Right ventricle myocardium (tissue), 1 donor: ENCODE measurements around a stretch of chr13.

DNA sequence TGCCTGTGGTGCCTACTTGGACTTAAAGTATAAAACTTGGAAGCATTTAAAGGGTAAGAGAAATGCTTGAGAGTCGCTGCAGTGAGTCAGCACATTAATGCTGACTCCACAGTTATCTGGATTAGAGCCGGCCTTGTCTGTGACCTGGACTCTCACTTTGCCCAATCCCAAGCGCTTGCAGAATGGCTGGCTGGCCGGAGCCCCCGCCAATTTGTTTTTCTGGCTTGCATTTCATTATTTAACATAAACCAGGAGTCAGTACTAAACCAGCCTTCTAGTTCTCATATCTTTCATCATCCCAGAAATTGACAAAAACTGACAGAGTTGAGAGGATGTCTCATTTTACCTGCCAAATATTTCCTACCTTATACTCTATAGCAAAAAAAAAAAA lies 304.9 kb upstream of the TPP2 start:
- PRO-cap, 2 experiments, result no peak in any of the 2 experiments

GRCh38 chr13:102481630-102481960 lies 115.2 kb upstream of the TPP2 start:
- PRO-cap, 2 experiments, result no peak in any of the 2 experiments

DNA sequence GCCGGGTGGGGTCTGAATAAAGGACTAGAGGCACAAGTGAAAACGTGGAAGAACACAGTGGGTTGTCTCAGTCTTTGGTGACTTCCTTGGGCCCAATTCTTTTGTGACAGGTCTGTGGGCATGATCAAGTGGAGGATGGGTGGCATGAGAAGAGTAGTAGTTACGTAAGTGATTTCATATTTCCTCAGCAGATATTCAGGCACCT lies 2.6 kb downstream of the TPP2 start:
- PRO-cap, 2 experiments, result no peak in any of the 2 experiments

DNA sequence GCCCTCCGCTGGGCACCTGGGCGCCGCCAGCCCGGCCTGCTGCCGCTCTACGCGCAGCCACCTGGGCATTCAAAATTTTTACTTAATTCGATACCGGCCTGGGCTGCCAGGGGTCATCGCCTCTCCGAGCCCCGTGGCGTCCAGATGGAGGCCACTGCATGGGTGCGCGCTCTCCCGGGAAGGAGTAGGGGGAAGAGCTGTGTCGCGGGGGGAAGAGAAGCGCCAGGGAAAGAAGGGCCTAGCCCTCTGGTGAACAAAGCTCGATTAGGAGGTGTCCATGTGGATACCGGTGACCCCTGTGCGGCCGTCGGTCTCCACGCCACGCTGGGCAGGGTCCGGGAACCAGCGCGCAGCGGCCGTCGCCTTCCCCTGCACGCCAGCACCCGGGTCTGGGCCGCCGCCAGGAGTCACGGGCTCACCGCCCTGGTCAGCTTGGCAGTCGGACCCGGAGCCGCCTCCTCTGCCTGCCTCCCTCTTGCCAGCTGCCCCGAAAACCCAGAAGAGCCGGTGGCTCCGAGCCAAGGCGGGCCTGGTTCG lies 731 bp downstream of the BIVM start:
- PRO-cap, 2 experiments, result no peak in any of the 2 experiments

DNA sequence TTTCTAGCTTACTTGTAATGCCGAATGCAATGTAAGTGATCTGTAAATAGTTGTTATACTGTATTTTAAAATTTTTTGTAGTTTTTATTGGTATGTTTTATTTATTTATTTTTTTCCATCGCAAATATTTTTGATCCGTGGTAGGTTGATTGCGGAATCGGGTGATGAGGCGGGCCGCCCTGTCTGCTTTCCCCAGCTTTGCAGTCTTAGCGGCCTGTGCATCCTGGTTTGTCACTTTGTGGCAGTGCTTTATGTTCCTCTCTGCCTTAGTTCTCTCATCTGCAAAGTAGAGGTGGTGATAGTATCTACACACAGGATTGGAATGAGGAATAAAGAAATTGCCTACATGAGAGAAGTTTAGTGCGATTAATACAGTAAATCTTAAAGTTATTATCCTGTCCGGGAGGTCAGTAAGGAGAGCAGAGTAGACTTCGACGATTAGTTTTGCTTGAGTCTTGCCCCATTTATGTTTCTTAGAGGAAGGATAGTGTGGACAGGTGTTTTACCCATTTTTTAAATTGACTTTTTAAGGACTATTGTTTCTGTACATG lies 890 bp downstream of the ERCC5 start:
- PRO-cap, 2 experiments, result no peak in any of the 2 experiments

DNA sequence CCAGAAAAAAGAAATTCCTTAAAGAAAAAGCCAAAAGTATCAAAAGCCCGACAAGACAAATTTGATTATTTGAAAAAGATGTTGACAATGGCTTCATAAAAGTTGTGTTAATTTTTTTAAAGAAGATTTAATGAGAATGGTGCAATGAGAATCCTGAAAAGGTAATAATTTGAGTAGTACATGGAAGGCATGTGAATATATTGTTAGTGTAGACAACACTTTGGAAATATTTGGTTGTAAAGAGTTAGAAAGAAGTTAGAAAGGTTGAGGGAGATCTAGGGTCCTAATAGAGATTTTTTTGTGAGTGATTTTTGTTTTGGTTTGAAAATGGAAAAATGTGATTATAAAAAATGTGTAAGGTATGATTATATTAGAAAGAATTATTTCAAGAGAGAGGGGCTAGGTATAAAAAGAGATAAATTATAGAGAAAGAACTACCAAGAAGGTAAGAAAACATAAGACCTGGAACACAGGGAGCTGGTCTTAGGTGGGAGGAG lies 643.3 kb upstream of the DAOA start:
- PRO-cap, 2 experiments, result no peak in any of the 2 experiments

DNA sequence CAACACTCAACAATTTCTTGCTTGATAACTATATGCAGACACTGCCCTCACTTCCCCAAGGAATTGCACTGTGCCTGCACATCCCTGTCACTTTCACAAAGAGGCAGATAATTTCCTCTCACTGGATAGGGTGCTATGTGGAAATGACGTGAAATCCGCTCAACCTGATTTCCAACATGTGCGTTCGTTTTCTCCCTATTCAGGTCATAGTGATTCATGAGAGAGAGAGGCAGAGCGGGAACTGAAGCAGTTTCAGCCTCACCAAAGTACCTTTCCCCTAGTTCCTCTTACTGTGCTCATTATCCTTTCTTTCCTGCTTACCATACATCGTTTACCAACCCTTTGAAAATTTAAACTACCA lies 326.5 kb upstream of the DAOA start:
- PRO-cap, 2 experiments, result no peak in any of the 2 experiments

GRCh38 chr13:106099533-106099825 lies 436.0 kb downstream of the EFNB2 start:
- PRO-cap, 2 experiments, result no peak in any of the 2 experiments

DNA sequence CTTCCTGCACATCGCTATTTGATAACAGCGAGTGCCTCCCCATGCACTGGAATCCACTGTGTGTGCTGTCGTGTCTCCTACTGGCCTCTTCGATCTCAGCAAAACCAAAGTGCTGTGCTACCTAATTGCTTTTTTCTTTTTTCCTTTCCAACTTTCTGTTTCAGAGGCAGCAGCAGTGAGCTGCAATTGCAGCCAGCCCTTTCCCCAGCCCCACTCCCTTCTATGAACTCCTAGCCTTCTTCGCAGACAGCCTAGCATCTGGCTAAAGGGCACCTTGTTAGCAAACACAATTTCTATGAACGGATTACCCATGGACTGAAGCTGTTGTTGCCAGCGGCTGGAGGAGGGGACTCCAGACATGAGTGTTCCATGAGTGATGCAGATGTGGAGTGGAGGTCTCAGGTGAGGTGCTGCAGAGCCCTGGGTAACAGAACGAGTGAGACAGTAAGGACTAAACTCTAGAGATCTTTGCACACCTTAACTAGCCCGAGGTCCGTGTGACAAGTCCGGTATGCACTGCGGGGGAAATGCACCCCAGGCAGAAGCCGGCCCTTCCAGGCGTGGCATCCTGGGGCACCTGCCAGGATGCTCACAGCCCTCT lies 43.3 kb downstream of the EFNB2 start:
- PRO-cap, 2 experiments, result no peak in any of the 2 experiments

DNA sequence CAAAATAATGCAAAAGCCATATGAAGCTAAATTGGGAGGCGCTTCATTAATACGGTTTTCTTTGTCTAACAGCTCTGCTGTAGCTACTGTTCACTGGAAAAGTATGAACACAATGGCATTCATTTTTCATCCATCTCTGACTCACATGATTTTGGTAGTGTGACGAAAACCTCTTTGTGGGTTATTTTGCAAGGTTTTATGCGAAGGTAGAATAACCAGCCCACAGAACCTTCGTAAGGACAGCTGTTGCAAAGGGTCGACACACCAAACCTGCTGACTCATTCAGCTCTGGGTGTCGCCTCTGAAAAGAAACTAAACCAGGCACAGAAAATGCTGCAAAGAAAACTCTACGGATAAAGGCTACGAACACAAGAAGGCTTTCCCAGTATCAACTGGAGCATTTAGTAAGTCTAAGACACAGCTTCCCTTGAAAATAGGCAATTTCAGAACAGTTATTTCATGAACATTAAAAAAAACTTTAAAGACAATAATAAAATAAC lies 27.5 kb downstream of the EFNB2 start:
- PRO-cap, 2 experiments, result no peak in any of the 2 experiments

DNA sequence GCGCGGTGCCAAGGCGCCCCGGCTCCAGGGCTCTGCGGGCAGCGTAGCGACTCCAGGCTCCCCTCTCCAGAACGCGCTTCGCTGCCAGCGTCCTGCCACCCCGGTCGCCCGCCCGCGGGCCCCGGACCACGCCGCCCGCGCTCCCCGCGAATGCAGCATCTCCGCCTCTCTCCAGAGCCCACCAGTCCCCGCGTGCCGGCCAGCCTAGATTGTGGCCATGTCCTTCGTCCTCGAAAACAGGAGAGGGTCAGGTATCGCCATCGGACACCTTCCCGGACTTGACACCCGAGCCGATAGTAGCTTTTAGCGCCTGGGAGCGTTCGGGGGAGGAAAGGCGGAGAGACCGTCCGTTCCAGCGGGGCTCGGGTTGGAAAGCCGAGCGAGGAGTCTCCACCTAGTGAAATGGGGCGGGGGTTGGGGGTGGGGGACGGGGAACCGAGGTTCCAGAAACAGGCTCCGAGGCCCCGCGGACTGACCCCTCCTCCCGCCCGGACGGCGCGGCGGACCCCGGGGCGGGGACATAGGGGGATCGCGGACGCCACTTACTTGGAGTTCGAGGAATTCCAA lies 1.1 kb downstream of the EFNB2 start:
- PRO-cap, 2 experiments, result no peak in any of the 2 experiments

DNA sequence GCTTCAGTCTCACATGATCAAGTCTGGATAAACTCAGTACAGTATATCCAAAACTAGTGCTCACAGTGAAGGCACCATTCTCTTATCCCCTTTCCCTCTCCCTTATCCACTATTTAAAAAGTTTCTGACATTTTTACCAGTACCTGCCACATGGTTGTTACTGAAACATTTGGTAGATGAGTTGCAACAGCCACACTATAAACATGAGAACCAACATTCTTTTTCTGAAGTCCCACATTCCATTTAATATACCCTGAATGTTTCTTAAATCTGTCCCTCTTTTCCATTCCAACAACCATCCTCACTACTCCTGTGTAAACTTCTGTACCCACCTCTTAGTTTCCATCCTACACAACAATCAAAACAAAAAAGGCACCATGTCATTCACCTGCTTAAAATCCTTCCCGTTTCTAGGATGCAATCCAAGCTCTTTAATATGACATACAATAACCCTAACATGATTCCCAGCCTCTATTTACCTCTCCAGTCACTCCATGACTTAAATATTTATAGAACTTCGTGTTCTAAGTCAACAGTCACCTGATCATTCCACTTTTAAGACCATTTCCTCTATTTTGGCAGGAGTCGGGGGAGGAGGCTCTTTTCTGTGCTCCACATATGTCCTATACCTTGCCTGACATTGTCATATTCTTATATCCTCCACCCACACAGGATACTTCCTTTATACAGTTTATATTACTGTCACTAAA lies 3.0 kb downstream of the ARGLU1 start:
- PRO-cap, 2 experiments, result no peak in any of the 2 experiments

DNA sequence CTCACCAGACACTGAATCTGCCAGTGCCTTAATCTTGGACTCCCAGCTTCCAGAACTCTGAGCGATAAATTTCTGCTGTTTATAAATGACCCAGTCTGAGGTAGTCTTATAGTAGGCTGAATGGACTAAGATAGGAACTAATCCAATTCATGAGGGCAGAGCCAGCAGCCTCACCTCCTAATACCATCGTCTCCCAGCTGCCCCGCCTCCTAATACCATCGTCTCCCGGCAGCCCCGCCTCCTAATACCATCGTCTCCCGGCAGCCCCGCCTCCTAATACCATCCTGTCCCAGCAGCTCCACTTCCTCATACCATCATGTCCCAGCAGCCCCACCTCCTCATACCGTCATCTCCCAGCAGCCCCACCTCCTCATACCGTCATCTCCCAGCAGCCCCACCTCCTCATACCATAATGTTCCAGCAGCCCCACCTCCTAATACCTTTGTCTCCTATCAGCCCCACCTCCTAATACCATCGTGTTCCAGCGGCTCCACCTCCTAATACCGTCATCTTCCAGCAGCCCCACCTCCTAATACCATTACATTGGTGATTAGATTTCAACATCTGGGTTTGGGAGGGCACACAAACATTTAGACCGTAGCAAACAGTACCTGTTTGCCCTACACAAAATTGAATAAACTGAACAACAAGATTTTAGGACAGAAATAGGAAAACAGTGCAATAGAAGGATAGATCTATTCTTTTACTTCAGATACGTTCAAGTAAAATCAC lies 2.5 kb upstream of the ARGLU1 start:
- PRO-cap, 2 experiments, result peak in 2 of 2 experiments; most common minus-strand start position 214 of the sequence (in 2)

GRCh38 chr13:107653766-107654055 lies 213.6 kb downstream of the NALF1 start:
- PRO-cap, 2 experiments, result no peak in any of the 2 experiments

DNA sequence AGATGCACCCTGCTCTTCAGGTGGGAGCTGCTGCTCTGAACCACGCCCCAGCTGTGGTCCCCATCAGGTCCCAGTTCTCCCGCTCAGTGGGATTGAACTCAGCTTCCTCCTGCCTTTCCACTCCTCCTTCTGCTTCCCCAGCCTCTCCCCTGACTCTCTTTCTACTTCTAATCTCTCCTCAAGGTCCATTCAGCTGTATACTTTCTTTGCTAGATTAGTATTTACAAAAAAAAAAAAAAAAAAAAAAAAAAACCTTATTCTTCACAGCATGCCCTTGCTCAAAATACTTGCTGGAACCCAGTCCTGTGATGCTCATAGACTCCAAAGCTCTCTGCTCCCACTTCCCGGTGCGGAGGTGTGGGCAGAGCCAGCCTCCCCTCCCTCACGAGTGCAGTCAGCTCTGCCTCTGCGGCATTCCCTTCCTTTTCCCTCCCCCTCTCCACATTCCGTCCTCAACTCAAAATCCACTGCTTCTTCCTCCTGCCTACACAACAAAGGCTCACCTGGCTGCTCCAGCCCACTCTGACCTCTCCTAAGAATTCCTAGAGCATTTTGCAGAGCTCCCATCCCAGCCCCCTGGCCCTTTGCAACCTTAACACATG lies 527.7 kb downstream of the MYO16 start:
- PRO-cap, 2 experiments, result no peak in any of the 2 experiments

DNA sequence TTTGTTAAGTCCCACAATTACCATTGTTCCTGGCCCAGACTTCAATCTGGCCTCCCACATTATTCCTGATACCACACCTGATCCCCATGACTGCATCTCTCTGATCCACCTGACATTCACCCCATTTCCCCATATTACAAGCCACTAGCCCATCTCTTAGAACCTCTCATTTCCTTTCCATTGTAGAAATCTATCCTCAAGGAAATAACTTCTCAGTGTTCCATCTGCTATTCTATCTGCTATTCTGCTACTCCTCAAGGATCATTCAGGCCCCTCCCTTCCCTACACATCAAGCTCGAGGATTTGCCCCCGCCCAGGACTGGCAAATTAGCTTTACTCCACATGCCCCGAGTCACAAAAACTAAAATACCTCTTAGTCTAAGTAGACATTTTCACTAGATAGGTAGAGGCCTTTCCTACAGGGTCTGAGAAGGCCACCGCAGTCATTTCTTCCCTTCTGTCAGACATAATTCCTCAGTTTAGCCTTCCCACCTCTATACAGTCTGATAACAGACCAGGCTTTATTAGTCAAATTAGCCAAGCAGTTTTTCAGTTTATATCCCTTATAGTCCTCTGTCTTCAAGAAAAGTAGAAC lies 517.0 kb downstream of the IRS2 start:
- PRO-cap, 2 experiments, result no peak in any of the 2 experiments

GRCh38 chr13:109569856-109570823 lies 216.2 kb downstream of the IRS2 start:
- PRO-cap, 2 experiments, result no peak in any of the 2 experiments

GRCh38 chr13:109592677-109593269 lies 193.6 kb downstream of the IRS2 start:
- PRO-cap, 2 experiments, result no peak in any of the 2 experiments

DNA sequence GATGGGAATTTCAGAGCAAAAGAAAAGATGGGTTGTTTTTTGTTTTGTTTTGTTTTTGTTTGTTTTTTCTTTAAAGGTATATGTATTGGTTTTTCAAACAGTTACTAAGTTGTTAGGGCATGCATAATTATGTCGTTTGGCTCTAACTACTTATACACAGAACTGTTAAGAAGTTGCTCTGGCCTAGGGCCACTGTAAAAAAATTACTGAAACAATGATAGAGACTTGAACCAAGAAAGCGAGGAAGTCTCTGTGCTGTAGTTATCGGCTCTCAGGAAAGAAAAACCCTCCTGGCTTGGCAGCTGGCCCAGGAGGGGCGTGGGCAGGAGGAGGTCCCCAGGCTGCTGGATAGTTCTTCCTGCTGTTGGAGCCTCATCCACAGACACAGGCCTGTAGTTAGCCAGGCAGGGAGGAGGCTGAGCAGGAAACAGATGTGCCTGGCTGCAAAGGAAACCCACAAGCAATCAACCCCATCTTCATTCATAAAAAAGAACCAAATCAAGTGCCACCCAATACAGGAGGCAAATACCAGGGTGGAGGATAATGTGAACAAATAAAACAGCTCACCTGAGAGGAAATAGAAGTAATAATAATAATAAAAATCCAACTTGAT lies 86.3 kb downstream of the IRS2 start:
- PRO-cap, 2 experiments, result no peak in any of the 2 experiments

- PRO-cap, 2 experiments, result no peak in any of the 2 experiments
Measured at GRCh38 chr13:109704443-109705807, 81.5 kb downstream of the IRS2 start.